Neural cell (in vitro differentiated cells): Measurements from ENCODE around the gene APOBEC3F.

- RAMPAGE, long total RNA = no peak
These were observed 14.4 kb downstream of the CSNK1E start for GRCh38 chr22:38302784-38303267.

DNA sequence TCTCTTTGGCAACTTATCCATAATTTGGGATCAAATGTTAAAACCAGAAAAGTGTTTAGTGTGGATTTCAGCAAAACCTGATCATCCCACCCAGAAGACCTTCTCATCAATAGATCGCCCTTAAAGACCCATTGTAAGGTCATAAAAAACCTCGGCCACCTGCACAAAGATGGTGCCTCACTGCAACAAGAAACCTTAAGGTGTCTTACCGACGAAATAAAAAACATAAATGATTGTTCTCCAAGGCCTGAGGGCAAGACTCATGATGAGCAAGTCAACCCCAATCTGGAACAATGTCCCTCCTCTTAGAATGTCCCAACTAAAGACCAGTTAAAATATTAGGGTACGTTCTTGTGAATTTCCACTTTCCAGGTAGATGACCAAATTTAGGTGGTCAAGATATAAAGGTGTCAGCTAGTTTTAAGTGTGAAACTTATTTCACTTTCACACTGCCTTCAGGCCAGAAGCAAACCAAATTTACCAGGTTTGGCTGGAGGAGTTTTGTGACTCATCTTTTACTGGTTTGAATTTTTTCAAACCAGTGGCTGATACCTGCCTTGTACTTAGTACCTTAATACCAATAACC is 14.8 kb downstream of the KDELR3 start:
- RAMPAGE, long total RNA = no peak

DNA sequence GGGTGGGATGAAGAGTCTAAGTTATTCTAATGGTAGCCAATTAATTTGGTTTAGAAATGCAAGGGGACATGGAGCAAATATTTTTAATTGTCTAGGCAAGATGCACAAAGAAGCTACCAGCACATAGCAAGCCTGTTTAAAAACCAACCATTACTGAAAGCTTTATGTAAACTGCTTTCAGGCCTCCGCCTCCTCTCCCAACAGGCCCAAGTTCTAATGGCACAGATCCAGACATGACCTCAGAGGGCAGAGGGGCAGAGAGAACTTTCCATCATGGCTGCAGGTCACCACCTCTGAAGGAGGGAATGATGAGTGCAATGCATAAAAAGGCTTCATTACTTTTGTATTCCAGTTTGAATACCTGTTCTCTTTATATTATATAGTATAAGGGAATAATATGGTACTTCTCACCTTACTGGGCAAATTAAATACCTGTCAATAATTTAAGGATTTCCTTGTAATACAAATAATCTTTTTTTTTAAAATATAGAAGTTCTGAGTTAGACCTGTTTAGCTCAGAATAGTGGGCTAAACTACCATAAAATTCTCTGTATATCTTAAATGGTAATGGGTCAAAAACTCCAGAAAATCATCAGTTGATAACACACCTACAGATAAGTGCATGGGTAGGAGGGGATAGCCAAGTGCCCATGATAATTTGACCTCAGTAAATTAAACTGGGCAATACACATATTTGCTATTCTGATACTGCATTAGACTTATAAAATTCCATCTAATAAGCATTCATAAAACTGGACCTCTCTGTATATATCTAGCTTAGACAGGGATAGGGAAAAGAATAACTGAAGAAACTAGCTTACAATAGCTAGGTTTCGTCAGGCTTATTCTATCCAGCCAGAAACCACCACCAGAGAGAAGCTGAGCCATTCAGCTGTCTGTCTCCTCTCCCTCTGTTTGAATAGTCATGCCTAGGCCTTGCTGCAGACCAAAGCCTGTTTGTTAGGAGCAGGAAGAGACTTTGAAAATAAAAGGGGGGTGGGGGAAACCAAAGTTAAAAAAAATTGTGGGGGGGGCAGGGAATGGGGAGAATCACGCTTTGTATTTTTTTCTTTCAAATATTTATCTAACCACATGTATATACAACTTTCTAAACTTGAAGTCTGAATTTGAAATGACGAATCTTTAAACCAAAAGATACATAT is 14.9 kb downstream of the DDX17 start:
- RAMPAGE, long total RNA = no peak

DNA sequence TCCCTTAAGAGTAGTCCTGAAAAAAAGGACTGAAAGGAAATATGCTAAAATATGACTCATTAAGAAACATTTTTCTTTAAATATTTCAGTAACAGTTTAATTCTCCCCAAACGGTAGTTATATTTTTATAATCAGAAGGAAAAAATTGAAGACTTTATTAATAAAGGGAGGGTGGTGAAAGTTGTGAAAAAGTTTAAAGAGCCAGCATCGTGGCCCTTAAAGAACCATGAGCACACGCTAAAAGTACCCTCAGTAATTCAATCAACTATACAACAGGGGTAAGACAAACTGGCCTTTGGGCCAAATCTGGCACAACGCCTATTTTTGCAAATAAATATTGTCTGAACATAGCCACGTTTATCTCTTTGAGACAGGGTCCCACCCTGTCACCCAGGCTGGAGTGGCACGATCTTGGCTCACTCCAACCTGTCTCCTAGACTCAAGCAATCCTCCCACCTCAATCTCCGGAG is 13.2 kb downstream of the DDX17 start:
- RAMPAGE, long total RNA = no peak

GRCh38 chr22:38494454-38495141 is 11.5 kb downstream of the DDX17 start:
- RAMPAGE, long total RNA = no peak

DNA sequence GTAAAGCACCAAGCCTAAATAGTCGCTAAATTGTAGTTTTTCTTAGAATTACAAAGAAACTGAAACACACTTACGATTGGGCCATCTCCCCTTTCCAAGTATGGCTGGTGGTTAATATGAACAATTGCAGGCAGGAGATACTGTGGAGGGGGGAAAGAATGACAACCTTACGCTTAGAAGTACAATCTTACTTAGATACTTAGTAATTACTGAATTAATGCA is 8.2 kb downstream of the DDX17 start:
- RAMPAGE, long total RNA = no peak

DNA sequence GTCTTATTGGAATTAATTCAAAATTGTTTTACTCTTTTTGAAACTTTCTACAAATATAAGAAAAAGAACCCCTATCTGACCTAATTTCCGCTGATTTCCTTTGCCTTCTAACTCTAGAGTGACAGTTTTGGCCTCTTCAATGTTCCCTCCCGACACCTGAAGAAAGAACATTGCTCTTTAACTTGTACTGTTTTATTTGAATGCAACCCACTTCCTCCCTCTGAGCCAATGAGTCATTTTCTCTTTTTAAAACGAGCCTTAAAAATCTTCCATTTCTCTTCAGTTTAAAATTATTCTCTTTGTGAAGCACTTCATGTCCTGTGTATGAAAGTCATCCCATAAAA is 25.7 kb upstream of the DDX17 start:
- RAMPAGE, long total RNA = no peak

DNA sequence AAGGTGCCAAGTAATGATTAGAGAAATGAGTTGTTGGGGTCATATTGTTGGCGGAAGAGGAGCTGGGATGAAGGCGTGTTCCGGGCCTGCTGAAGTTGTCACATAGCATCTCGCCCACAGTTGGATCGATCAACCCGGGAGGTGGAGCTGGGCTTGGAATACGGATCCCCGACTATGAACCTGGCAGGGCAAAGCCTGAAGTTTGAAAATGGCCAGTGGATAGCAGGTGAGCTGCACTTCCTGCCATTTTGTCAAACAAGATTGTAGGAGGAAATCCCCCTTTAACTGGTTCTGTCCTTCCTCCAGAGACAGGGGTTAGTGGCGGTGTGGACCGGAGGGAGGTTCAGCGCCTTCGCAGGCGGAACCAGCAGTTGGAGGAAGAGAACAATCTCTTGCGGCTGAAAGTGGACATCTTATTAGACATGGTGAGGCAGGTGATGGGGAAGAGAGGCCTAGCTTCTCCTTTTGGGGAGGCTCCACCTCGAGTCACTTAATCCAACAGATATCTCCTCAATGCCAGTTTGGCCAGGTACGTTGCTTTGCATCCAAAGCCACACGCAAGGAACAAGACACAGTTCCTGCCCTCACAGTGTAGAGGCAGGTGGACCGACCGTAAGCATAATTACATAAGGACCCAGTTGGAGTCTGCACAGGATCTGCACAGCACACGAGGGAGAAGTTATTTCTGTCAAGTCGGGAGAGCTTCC is 10.8 kb upstream of the TOMM22 start:
- RAMPAGE, long total RNA = no peak

GRCh38 chr22:38735317-38736664 is 20.0 kb downstream of the SUN2 start:
- RAMPAGE, long total RNA = no peak

DNA sequence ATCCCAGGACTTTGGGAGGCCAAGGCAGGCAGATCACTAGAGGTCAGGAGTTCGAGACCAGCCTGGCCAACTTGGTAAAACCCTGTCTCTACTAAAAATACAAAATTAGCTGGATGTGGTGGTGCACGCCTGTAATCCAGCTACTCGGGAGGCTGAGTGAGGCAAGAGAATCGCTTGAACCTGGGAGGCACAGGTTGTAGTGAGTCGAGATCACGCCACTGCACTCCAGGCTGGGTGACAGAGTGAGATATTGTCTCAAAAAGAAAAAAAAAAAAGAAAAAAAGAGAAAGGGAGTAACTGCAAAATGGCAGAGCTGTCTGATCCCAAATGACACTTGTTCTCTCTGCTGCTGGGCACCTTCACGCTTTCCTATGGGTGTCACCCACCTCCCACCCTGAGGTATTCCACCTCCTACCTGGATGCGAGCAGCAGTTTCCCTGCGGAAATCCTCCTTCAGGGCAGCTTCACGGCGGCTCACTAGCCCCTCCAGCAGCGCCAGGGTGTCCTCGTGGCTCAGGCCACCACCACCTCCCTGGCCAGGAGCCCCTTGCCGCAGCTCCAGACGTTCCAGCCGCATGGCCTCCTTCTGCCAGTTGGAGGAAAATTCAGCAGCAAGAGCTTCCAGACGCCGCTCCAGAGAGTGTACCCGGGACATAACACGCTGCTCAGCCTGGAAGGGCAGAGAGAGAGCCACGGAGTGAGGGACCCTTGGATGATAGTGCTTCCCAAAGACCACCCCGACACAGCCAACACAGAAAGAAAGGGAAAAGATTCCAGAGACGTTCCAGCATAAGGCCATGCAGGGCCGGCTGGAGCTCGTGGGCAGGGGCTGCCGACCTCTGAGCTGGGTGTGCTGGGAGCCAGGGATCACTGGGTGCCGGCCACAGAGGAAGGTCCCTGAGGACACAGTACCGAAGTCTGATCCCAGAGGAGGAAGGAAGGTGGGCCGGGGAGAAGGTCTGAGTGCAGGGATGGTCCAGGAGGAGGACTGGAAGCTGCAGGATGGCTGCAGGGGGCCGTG is 13.6 kb downstream of the SUN2 start:
- RAMPAGE, long total RNA = no peak

DNA sequence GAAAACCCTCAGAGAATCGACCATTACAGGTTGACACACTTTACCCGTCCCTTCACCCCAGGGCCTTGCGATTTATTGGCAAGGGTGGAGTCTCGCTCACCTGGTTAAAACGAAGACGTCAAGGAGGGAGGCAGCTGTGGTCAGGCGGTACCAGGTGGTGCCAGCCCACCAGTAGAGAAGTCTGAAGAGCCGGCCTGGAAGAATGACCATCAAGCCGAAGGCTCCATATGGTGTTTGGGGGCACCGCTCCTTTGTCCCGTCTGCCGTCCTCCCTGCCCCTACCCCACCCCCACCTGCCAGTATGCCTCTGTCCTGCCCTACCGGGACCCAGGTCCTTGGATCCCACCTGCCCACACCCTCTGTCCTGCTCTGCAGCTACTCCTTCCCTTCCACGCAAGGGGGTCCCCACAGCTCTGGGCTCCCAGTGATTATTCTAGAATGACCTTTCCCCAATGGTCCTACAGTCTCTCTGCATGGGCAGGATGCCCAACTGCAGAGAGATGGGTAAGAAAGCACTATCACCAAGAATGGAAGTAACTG is 6.1 kb downstream of the SUN2 start:
- RAMPAGE, long total RNA = no peak

DNA sequence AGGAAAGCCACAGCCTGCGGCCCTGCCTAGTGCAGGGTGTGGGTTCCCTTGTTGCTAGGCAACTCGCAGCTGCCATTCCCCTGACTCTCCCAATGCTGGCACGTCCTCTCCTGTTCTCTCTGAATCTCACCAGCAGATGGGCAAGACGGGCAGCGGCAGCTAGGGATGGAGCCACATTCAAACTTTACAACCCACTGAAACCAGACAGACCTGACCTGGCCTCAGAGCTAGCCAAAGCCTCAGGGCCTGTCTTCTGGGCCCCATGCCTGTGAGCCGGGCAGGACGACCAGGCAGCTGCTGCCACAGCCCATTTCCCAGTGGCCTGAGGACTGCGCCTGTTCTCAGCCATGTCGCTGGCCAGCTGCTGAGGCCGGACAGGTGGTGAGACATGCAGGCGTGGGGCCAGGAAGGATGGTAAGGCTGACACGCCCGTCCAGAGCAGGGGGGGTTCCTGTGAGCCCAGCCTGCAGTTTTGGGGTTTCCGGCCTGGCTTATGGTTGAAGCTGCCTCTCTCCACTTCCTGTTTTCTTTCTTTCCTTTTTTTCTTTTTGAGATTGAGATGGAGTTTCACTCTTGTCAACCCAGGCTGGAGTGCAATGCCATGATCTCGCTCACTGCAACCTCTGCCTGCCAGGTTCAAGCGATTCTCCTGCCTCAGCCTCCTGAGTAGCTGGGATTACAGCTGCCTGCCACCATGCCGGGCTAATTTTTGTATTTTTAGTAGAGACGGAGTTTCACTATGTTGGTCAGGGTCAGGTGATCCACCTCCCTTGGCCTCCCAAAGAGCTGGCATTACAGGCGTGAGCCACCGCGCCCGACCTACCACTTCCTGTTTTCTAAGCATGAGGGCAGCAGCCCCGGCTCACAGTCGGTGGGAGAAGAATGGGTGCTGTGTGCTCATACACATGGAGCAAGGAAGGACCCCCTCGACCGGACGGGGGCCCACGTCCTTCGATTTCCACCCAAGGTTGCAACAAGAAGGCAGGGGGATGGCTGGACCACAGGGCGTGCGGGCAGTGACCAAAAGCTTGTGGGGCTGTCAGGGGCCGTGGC is 4.0 kb downstream of the SUN2 start:
- RAMPAGE, long total RNA = no peak

GRCh38 chr22:38754261-38754834 is 1.4 kb downstream of the SUN2 start:
- RAMPAGE, long total RNA = no peak

- RAMPAGE, long total RNA = no peak
These were observed 2.8 kb upstream of the SUN2 start for GRCh38 chr22:38758582-38759056.

- RAMPAGE, long total RNA = no peak
These were observed 11.7 kb downstream of the CBX6 start for GRCh38 chr22:38859853-38861125.

DNA sequence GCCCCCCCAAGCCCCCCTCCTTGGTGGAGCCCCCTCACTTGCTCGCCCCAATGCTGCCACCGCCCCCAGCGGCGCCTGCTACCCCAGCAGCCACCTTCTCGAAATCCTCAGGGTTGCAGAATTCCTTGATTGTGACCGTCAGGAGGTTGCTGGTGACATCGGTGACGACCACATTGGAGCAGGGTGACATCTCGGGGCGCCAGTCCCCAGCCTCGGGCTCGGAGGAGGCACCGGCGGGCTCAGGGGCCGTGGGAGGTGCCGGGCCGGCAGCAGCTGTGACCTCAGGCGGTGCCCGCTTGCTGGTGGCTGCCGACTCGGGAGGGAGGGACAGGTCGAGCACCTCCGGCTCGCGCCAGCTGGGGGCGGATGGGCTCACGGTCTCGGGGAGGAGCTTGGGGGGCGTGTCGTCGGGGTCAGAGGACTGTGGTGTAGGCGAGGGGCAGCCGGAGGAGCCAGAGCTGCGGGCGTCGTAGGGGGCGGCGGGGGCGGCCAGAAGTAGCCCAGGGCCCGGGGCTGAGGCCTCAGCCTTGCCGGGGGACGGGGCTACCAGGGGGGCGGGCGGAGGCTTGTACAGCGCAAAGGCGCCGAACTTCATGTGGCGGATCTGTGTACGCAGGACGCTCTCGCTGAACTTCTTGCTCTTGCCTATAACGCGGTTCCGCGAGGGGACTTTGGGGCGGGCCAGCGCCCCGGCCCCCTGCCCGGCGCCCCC is 5.7 kb downstream of the CBX6 start:
- RAMPAGE, long total RNA = no peak

DNA sequence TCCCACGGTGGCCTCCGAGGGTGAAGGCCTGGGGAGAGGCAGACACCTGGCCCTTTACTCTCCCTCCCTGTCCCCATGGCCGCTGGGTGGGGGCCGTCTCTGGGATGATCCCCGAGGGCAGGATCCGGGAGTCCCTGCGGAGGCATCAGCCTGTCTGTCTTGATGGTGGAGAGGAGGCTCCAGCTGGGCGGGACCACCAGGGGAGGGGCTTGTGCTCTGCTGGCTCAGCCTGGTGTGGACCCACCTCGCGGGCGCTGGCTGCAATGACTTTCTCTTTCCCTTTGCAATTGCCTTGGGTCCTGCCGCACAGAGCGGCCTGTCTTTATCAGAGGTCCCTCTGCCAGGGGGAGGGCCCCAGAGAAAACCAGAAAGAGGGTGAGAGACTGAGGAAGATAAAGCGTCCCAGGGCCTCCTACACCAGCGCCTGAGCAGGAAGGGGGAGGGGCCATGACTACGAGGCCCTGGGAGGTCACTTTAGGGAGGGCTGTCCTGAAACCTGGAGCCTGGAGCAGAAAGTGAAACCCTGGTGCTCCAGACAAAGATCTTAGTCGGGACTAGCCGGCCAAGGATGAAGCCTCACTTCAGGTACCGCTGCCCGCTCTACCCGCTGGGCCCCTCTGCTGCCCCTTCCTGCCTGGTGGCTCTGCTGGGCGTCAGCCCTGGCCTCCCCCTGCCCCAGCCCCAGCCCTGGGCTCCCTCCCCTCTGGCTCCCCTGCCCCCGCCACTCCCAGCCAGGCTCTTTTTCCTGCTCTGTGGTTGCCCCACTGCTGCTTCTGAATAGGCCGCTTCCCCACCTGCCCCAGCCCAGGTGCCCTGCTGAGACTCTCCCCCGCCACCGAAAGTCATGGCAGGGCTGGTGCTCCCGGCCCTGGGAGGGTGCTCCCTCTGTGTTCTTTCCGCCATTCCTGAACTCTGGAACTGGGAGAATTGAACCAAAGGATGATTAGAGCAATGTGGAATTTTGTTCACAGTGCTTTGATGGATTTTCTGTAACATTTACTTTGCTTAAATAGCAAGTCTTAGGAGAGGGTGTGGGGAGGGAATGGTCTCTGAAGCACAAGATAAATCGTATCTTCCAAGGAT is at the start of gene APOBEC3F:
Gene APOBEC3F, plus strand, starts transcription at position 472 of the 1,083 bp plus-strand sequence.
- RAMPAGE, long total RNA = no peak

DNA sequence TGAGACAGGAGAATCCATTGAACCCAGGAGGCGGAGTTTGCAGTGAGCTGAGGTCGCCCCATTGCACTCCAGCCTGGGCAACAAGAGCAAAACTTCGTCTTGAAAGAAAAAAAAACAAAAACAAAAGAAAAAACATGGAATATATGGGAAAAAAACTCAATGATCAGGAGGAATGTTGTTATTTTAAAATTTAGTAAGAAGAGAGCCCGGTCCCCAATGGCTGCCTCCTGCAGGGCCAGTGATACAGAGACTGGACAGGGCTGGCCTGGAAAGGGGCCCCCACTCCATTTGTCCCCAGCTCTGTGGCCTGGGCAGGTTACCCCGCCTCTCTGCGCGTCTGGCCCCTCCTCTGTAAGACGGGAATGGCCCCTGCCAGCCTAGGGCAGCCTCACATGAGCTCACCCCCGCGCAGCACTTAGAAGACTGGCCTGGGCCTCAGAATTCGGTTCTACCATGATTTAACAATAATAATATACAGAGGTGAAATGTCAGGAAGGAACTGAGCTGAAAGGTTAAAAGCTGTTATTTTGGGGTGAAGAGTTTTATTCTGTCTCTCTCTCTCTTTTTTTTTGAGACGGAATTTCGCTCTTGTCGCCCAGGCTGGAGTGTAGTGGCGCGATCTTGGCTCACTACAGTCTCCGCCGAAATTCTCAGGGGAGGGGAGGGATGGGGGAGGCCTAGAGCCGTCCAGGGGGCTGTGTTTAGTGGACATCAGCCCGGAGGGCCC is 1.2 kb downstream of the APOBEC3G start:
- RAMPAGE, long total RNA = no peak

DNA sequence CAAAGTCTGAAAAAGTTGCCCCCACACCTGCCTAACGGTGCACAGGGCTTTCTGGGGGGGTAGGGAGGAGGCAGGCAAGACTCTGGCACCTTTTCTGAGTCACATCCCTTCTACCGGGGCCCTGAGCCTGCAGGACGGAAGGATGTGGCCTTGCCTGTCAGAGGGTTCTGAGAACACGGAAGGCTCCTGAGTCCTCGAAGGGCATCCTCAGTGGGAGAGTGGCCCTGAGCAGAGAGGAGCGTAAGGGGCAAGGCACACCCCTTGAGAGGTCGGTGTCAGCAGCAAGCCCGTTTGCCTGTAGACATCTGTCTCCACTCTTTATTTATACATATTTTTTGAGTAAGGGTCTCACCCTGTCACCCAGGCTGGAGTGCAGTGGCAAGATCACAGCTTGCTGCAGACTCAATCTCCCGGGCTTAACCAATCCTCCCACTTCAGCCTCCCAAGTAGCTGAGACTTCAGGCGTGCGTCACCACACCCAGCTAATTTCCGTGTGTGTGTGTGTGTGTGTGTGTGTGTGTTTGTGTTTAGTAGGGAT is 6.1 kb upstream of the APOBEC3H start:
- RAMPAGE, long total RNA = no peak

DNA sequence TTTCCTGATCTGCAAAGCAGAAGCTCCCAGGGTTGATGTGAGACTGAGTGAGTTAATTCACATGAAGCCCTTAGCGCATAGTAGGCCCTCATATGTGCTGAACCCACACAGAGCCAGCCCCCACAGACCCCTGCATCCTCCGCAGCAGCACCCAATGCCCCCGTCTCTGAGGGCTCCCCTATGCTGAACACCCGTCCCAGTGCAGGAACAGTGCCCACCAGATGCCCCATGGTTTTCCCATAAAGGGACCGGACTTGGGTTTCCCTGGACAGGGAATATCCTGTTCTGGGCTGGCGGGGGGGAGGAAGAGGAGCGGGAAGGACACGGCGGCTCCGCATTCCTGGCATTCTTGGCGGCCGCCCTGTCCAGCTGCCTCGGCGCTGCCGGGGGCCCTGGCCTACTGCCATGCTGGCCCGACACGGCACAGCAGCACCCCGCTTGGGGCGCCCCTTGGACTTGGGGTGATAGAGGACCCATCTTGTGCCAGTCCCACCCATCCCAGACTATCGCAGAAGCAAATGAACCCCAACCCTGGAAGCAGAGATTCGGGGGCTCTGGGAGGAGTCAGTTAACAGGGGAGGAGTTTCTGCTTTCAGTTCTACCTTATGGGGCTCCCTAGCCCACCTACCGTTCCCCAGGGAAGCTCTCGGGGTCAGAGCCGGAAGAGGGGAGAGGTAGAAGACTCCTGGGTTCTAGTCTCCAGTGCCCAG is 23.7 kb upstream of the CBX7 start:
- RAMPAGE, long total RNA = no peak